A673 (cell line): ENCODE measurements around a stretch of chr12.

DNA sequence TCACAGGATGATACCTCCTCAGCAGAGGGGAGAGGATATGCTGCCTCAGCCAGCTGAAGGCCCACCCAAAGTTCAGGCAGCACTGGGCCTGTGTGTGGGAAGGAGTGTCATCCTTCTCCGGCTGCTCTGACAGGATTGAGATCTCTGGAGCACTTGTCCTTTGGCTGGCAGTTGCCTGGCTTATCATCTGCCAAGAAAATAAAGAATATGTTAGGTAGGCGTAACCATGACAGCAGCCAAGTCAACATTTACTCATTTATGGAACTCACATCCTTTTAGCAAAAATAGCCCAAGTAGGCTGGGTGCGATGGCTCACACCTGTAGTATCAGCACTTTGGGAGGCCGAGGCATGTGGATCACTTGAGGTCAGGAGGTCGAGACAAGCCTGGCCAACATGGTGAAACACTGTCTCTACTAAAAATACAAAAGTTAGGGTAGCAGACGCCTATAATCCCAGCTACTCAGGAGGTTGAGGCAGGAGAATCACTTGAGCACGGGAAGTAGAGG, 68.6 kb downstream of the PPFIBP1 start:
- PRO-cap = no peak

GRCh38 chr12:27647535-27648052, 48.7 kb upstream of the REP15 start:
- PRO-cap = no peak

GRCh38 chr12:27791429-27792238, 11.6 kb upstream of the MANSC4 start:
- PRO-cap = no peak

GRCh38 chr12:27802315-27802851, 22.3 kb upstream of the MANSC4 start:
- PRO-cap = no peak

- PRO-cap = bidirectional peak, plus-strand start at chr12:27975366, minus-strand start at chr12:27975314
These were observed 2.9 kb upstream of the PTHLH start for GRCh38 chr12:27975165-27976169.

- PRO-cap = no peak
These were observed 57.7 kb downstream of the CCDC91 start for GRCh38 chr12:28247655-28248592.

GRCh38 chr12:28574490-28575464, 384.5 kb downstream of the CCDC91 start:
- PRO-cap = no peak

- PRO-cap = no peak
These were observed 450.1 kb downstream of the CCDC91 start for GRCh38 chr12:28640472-28640739.

DNA sequence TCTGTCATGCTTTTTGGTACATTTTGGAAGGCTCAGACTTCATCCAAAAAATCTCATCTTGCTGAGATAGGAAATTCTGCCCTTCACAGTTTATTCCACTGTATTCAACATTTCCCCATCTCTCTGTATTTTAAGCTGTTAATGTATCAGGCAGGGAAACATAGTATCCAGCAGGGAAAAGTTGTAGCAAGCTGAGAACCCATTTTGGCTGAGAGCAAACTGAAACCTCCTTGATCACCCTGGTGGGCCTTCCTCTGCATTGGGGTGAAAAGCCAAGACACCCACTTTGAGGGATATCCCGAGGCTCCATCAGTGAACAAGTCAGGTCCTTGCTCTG, 150.8 kb upstream of the FAR2 start:
- PRO-cap = no peak

- PRO-cap = no peak
These were observed 4.2 kb downstream of the FAR2 start for GRCh38 chr12:29153040-29153842.

GRCh38 chr12:29727822-29728417, 55.8 kb downstream of the TMTC1 start:
- PRO-cap = no peak

DNA sequence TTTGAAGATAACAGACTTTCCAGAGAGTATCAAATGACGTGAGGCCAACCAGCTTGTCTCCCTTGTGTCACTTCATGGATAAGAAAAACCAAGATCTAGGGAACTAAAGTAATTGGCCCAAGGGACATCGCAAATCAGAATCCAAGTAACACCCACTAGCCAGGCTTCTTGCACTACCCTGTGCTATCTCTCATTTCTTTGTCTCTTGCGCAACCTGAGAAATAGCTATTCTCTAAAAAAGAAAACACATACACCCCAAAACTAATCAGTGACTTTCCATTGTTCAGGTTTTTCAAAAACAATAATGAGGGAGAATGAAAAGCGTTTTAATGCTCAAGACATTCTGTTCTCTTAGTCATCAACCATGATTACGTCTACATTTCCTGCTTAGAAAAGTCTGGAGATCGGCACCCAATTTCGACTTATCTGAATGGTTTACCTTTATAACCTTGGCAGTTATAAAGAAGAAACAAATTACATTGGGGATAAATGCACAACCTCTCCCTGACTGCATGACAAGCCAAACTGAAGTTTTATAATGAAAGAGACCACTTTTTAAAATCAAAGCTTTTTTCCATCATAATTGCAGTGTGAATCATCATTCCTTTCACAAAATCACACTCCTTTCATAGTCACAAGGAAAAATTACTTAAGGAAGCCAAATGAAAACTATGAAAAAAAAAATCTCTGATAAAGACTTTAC, 42.2 kb downstream of the TMTC1 start:
- PRO-cap = no peak

DNA sequence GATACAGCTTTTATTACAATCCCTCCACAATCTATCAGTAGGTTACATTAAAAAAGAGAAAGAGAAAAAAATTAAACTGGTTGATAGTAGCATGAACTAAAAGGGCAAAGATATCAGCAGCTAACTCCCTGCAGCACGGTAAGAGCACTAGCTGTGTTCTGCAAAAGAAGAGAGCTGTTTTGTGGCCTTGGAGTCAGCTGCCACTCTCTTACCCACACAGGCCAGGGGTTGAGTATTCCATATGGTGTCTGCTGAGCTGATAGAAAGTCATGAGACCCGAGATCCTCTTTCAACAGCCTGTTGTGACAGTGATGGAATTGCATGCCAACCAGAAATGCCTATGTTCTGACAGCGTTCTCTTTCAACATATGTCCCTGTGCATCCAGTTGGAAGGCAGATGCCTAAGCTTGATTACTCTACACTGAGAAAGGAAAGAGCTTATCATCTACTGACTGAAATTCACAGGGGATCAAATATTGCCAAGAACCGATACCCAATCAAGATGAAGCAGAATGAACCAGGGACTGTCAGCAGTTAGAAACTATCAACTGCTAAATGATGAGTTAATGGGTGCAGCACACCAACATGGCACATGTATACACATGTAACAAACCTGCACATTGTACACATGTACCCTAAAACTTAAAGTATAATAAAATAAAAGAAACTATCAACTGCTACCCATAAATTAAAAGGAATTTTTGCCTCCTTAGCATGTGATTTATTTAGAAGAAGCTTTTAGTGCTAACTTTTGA, 39.8 kb downstream of the TMTC1 start:
- PRO-cap = no peak

DNA sequence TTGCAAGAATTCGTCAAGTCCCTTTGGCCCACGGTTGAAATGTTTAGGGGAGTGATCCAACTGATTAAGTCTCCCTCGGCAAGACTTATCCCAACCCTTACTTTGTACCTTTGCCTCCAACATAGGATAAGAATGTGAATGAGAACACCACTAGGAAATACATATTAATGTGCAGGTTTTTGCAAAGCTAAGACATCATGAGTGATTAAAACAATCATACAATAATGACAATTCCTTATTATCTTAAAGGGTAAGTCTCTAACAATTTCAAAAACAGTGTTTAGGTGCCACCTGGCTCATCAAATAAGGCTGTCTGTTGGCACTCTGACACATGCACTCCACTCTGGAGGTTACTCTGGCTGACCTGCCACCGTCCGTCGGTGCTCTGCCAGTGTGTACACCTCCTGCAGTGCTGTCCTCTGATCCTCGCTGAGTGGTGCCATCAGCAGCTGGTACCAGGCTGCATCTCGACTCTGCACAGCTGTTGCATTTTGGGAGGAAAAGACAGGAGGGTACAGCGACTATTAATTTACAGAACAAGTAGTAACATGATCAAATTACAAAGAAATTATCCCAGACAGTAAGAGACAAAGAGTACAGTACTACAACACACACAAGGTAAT, 64.0 kb downstream of the IPO8 start:
- PRO-cap = no peak

DNA sequence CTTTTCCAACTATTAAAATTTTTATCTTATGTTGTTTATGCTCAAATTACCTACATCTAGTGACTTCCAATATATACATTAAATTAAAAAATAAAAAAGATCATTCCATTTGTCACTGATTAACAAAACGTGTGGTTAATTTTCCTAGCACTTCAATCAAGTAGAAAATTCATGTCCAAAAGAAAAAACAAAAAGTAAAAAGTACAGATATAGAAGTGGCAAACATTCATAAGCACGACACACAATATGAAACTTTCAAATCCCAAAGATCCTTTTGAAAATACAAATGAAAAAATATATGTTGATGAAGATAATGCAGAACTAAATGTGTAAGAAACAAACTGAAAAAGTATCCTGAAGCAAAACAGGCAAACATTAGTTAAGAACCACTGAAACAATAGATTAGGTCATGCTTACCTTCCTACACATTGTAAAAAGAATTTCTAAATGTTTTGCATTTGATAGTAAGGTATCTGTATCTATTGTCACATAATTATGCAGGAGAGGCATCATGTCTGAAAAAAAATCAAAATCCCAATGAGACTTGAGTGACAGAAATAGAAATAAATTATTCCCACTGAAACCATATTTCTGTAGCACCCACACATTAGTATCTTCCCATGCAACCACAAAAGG, 43.8 kb downstream of the IPO8 start:
- PRO-cap = no peak

- PRO-cap = unidirectional peak, plus-strand start at chr12:31117304
These were observed 43.6 kb downstream of the DDX11 start for GRCh38 chr12:31116790-31118068.

GRCh38 chr12:31322628-31323401, 3.1 kb downstream of the SINHCAF start:
- PRO-cap = no peak

- PRO-cap = no peak
These were observed 44.2 kb upstream of the SINHCAF start for GRCh38 chr12:31369970-31370773.

DNA sequence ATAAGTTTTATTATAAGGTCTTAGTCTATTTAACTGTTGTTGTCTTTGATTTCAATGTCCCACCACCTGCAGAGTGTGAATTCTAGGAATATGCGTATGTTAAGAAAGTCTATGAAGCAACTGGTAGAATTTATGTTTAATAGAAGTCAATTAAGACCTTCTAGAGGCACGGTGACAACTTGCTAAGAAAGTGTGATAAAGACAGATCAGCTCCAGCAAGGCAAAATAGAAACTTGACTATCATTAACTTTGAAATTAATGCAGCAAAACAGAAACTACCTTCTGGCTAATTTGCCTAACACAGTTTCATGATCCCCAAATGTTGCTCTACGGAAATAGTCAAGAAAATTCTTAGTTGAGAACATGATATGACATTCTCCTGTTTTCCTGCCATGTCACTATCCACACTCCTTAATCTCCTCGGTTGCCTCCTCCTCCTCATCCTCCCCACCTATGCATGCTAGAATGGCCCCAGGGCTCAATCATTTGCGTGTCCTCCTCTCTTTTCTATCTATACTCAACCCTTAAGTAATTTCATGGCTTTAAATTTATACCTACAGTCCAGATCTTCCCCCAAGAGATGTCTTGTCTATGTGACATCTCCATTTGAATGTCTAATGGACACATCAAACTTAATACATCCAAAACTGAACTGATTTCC, 4.2 kb downstream of the DENND5B start:
- PRO-cap = no peak

DNA sequence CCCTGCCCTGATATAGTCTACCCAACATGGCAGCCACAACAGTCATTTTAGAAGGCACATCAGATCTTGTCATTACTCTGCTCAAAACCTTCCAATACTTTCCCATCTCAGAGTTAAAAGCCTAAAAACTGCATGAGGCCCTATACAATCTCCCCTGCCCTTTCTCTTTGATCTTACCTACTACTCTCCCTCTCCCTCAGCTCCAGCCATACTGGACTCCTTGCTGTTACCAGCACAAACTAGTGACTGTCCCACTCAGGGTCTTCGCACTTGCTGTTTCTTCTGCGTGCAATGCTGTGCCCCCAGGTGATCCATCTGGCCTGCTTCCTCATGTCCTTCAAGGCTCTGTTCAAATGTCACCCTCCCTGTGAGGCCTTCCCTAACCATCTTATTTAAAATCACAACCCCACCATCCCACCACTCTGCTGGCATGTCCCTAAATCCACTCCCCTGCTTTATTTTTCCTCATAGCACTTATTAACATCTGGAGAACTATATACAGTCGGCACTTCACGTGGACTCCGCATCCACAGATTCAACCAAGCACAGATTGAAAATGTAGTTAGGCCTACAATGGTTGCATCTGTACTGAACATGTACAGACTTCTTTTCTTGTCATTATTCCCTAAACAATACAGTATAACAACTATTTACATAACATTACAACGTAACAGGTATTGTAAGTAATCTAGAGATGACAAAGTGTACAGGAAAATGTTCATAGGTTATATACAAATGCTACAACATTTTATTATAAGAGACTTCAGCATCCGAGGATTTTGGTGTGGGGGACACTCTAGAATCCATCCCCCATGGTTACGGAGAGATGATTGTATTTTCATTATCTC, 2.8 kb downstream of the DENND5B start:
- PRO-cap = no peak